Occipital lobe (tissue), 2 donors: ENCODE data around the genes TNS4, KRT28, KRTAP4-11 and KRTAP4-5.

DNA sequence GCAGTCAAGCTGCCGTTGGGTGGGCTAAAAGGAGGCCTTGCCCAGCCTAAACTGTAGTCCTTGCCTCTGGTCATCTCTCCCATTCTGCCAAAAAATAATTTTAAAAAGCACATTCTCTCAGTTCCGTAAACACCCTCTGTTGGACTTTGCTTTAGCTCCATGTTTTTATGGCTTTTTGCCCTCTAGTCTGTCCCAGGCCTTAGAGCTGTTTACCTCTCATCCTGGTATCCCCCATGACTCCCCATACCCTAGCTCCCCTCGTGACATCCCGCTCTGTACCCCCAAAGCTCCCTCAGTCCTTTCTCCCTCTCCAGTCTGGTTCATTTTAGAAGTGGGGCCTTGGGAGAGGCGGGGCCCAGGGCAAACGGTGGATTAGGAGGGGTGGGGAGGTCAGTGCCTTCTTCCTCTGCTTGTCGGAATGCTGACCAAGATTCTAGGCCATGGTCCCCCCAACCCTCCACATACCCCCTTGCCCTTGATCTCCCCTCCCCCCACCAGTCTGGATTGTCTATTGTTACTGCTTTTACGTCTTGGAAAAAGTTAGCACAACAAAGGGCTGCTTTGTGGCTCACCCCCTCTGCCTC lies 18.4 kb downstream of the GJD3 start:
- RAMPAGE, long total RNA, result no peak

DNA sequence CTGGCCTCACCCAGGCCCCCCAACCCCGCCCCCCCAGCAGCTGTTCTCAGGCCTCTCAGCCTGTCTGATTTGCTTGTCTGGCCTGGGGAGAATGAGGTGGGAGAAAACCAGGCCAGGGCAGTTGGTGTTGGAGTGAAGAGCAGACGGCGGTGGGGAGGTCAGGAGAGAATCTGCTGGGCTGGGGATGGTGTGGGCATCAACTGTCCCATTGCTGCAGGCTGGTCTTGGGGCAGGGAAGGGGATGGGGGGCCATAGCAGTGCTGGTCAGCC lies 18.0 kb downstream of the GJD3 start:
- RAMPAGE, long total RNA, result no peak

- RAMPAGE, long total RNA, result no peak
Measured at GRCh38 chr17:40346885-40347276, 17.7 kb downstream of the GJD3 start.

GRCh38 chr17:40349809-40350948 lies 14.4 kb downstream of the GJD3 start:
- RAMPAGE, long total RNA, result no peak

DNA sequence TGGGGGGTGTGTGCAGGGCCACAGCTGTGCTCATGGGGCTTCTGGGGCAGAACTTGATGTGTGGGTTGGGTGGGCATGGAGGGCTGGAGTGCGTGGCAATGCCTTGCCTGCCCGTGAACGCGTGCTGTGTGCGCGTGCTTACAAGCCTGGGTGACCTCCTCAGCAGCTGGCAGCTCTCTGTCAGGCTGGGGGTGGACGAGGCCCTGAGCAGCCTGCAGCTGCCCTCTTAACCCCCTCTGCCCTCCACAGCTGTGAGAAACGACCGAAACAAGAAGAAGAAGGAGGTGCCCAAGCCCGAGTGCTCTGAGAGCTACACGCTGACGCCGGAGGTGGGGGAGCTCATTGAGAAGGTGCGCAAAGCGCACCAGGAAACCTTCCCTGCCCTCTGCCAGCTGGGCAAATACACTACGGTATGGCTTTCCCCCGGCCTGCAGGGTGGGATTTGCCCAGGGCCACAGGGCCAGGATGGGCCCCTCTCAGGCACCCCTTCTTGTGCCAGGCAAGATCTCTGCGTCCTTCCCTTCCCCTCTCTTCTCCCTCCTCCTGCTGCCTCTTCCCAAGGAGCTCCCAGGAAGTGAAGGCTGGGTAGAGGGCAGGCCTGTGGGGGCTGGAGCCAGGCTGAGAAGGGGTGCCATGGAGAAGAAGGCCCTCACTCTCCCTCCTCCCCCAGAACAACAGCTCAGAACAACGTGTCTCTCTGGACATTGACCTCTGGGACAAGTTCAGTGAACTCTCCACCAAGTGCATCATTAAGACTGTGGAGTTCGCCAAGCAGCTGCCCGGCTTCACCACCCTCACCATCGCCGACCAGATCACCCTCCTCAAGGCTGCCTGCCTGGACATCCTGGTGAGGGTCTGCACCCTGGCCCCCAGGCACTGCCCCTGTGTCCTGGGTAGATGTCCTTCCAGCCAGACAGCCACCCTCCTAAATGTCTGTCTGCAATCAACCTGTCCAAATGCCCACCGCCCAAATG lies 12.6 kb downstream of the GJD3 start:
- RAMPAGE, long total RNA, result no peak

GRCh38 chr17:40376615-40376983 lies 12.1 kb upstream of the GJD3 start:
- RAMPAGE, long total RNA, result no peak

DNA sequence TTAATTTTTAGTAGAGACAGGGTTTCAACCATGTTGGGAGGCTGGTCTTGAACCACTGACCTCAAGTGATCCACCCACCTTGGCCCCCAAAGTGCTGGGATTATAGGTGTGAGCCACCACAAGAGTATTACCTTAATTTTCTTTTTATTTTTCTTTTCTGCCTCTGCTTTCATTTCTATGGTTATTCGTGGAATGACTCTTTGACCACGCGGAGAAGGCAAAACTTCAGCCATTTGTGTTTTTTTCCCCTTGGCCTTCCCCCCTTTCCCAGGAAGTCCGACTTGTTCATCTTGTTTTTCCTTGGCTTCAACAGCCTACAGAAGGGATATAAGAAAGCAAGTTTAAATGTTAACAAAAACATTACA lies 21.6 kb downstream of the TOP2A start:
- RAMPAGE, long total RNA, result no peak

DNA sequence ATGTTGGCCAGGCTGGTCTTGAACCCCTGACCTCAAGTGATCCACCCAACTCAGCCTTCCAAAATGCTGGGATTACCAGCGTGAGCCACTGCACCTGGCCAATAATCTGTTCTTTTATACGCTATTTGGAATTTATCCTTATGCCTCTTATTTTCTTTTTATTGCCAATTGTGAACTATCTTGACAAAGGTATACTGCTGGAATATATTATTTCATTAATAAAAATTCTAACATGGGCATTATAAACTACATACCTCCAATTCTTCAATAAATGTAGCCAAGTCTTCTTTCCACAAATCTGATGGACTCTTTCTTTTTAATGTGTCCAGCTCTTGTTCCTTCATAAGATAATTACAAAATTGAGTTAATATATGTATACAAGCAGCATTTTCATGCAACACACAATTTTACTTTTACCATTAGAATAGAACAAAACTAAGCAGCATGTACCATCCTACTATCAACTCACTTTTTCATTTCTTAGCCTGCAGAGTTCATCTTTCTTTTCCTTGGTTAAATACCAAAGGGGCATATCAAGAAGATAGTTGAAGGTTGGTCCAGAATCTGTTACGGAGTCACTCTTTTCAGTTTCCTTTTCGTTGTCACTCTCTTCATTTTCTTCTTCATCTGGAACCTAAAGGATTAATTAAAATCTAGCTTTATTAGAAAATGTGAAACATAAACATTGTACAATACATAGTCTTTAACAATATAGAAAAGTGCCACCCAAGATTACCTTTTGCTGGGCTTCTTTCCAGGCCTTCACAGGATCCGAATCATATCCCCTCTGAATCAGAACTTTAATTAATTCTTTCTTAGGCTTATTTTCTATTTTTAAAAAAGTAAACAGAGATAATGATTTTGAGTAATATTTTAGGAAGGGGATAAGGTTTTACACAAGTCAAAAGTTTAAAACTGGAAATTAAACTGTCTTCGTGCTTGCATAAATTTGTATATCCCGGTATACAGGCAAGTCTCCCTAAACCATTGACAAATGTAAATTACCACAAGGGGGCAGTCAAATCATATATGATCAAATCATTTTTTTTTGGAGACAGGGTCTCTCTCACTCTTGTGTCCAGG lies 19.1 kb downstream of the TOP2A start:
- RAMPAGE, long total RNA, result no peak

- RAMPAGE, long total RNA, result no peak
Measured at GRCh38 chr17:40501493-40501946, at the start of gene TNS4. TNS4 (minus strand) TSS chr17:40501623.

DNA sequence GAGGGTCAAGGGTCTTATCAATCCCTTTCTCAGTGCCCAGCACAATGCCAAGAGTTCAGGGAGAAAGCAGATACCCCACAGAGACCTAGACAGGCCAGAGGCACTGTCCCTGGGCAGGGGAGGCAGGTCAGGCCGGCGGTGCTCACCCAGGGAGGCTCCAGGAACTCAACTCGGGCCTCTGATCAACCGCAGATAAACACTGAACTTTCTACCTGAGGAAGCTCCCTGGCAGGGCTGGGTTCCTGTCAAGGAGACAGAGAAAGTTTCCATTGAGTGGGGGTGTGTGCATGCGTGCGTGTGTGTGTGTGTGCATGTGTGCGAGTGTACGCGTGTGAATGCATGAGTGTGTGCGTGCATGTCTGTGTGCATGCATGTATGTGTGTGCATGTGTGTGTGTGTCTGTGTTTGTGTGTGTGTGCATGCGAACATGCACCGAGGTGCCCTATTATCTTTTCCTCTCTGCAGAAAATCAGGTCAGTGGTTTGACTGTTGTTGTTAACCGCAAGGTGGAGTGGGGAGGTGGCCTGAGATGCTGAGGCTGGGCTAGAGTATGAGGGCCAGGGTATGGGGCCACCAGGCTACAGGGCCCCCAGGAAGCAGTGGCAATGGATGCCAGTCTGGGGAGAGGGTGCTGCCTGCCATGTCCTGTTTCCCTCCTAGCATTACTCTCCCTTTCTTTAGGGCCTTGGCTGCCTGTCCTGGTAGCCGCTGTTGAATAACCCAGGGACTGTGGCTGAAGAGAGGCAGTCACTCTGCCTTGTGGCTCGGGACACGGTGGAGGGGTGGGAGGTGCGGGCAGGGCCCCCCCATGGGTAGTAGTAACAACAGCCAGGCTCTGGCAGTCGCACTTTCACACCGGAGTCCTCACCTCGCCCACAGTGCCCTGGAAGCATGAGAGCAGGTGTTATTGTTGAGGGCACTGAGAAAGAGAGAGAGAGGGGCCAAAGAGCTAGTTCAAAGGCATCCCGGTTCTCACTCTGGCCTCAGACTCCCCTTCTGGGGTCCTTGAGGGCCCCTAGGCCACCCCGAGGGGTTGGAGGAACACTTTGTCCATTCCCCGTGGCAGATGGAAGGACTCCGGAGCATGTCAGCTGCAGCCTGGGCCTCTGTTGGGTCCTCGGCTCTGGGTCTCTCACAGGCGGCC lies 23.9 kb downstream of the CCR7 start:
- RAMPAGE, long total RNA, result no peak

DNA sequence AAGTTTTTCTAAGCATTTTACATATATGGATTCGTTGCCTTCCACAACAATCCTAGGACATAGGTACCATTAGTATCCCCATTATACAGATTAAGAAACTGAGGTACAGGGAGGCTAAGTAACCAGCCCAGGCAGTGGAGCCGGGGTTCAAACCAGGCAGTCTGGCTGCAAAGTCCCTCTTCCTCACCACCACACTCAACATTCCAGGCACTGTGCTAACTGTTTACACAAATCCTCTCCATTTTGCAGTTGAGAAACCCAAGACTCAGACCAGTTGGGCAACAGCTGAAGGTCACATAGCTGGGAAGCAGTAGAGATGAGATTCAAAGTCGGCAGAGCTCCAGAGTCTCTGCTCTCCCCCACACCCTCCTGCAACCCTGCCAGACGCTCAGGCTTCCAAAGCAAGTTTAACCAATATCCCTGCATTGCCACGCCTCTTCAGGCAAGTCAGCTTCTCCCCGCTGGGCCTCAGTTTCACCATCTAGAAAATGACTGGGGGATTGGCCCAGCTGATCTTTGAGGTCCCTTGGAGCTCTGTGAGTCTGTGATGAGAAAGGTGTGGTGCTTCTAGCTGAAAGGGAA lies 14.1 kb downstream of the CCR7 start:
- RAMPAGE, long total RNA, result no peak

GRCh38 chr17:40642166-40642904 lies 5.3 kb downstream of the SMARCE1 start:
- RAMPAGE, long total RNA, result no peak

DNA sequence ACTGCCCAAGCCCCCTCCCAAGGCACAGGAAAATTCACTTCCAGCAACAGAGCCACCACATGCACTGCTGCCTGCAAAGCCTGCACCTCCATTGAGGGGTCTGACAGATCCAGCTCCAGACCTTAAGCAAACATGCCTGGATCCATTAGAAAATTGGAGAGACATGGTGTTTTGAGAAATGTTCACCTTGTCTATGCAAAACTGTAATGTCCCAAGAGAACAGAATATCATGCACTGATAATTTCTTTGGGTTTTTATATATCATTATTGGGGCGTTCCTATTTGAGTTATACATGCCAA lies at the start of gene KRT28:
Gene KRT28 (minus strand): TSS at position 231 of the 300 bp plus-strand sequence.
- RAMPAGE, long total RNA, result no peak

DNA sequence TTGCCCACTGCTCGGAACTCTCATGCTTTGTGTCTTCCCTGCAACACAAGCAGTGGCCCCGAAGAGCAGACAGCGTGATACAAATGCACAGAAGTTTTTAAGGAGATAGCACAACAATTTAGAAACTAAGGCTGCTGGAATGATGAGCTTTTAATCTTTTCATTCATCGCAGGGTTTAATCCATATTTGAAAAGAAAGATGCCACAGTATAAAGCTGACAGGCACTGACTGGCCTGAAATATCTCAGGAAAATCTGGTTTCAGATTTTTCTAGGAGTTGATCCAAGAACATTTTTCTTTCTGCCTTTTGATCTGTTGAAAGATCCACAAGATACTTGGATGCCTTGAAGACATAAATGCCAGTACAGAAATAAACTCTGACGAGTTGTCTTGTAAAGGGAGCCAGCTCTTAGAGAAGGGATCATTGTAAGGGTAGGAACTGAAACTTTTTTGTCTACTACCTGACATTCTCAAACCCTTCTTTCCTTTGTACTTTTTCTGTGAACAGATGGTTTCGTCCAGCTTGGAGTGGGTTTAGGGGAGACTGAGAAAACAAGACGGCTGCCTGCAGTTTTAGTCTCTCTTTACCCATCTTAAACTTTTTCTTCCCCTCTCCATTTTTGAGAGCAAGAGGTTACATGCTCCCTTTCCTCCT lies 25.4 kb upstream of the KRT20 start:
- RAMPAGE, long total RNA, result no peak

GRCh38 chr17:40922151-40922872 lies 15.1 kb downstream of the KRT23 start:
- RAMPAGE, long total RNA, result no peak

DNA sequence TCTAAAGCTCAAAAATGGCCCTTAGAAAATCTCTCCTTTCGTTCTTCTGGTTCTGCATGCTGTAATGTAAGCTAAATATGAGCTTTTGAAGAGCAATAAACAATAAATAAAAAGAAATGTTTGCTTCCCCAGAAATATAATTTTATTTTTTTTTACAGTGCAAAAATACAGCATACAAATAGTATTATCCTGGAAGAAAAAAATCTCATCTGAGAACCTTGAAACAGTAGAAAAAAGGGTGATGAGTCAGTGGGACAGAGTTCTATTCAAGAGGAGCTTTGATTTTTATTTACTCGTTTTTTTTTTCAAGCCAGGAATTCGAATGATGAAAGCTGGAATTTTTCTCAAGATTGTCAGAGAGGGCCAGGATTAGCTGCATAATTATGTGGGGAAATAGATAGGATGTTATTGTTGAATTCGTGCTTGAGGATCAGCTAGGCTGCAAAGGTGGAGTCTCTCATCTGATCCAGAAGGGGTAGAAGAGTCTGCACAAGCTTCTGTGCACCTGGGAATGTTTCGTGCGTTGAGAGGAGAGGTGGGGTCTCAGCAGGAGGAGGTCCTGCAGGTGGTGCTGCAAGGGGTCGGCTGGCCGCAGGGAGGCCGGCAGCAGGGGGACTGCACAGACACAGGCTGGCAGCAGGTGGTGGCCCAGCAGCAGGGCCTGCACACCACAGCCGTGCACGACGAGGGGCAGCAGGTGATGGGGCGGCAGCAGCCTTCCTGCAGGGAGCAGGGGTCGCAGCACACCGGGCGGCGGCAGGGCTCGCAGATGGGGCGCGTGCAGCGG lies 600 bp downstream of the KRTAP2-3 start:
- RAMPAGE, long total RNA, result no peak

GRCh38 chr17:41117839-41118195 lies 356 bp downstream of the KRTAP4-11 start:
- RAMPAGE, long total RNA, result no peak

- RAMPAGE, long total RNA, result no peak
Measured at GRCh38 chr17:41118196-41118537, at the start of gene KRTAP4-11. KRTAP4-11 (minus strand) TSS chr17:41118373.

- RAMPAGE, long total RNA, result no peak
Measured at GRCh38 chr17:41134022-41134482, 6.3 kb downstream of the KRTAP4-6 start.

- RAMPAGE, long total RNA, result no peak
Measured at GRCh38 chr17:41149700-41149961, at the start of gene KRTAP4-5. KRTAP4-5 (minus strand) TSS chr17:41149825.